ENCODE measurements around a stretch of chr1.

DNA sequence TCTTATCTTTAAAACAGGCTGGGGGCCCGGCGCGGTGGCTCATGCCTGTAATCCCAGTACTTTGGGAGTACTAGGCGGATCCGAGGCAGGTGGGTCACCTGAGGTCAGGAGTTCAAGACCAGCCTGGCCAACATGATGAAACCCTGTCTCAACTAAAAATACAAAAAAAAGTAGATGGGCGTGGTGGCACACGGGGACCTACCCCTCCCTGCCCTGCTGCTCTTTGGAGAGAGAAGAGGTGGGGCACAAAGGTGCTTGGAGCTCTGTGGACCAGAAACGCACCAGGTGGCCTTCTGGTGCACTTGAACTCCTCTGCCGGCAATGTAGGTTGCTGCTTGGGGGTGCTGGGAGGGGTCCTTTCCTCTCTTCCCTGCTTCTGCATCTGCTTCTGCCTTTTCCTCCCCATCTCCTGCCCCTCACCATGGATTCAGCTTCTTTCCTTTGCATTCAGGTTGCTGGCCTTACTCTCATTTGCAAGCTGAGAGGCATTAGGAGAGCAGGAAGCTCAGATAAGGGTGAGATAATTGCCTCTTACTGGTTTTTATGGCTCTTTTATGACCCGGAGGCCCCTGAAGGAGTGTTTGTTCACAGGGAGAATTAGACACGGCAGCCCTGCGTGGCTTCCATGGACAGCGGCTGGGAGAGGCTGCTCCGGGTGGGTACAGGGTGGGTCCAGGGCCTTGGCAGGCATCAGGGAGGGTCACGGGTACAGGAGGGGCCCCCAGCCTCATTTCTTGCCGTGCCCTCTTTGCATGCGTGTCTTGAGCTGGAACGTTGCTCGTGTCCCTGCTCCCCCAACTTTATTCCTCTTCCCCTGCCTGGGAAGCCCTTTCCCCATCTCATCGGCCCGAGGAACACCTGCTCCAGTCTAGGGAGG lies 57.5 kb downstream of the ARHGEF10L start:
- PRO-cap: no peak

DNA sequence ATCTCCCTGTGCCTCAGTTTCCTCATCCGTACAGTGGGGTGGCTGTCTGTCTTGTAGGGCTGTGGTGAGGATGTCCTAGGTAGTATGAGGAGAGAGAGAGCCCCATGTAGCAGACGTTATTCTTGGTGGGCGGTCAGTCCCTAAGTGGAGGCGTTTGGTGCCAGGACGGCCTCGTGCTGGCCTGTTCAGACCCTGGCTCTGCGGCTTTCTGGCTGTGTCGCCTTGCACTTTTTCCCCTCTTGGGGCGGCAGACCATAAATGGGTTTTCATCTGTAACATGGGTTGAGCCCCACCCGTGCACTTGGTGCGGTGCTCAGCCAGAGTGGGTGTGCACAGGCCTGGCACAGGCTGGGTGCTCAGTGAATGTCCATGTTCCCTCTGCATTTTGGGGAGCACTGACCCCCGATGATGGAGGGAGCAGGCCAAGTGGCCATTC lies 78.2 kb downstream of the ARHGEF10L start:
- PRO-cap: no peak

DNA sequence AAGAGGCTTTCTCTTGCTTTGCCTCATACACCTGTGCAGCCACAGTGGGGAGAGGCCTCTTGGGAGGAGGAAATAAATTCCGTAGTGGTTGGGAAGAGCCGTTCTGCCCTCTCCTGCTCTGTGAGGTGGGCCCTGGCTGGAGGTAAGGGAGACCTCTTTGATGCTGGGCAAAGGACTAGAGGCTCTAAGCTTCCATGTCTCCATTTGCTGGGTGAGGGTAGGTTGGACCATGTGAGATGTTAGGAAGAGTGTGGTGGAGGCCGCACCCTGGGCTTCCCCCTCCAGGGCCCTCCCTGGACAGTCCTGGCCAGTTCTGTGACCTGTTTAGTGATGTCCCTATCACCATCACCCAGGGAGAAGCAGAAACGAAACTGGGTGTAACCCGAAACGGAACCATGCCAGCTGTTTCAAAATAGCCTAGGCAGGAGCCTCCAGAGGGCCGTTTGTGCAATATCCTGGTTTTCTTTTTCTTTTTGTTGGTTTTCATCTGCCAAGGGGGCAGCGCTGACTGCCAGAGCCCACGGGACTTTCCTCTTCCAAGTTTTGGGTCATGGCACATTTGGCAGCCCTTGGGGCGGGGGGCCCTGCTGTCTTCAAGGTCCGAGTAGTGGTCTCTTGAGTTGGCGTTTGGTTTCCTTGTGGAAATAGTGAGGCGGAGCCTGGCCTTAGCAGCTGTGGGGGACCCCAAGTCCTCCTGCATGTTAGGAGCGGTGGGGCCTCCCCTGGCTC lies 90.5 kb downstream of the ARHGEF10L start:
- PRO-cap: no peak

DNA sequence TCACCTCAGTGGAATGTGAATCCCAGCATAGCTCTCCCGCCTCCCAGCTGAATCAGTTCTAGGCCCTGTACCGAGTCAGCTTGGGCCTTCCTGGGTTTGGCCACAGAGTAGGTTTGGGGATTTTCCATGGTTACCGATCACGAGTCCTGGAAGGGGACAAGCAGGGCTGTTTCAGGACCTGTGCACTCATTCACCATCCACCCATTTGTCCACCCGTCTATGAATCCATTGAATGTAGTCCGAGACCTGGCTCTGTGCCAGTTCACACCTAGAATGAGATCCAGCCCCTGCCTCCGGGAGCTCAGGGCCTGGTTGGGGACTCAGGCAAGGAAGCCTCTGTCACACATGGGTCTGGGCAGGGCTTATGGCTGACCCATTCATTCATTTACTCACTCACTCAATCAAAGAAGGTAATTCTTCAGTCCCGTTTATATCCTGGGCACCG lies 94.2 kb downstream of the ARHGEF10L start:
- PRO-cap: no peak

DNA sequence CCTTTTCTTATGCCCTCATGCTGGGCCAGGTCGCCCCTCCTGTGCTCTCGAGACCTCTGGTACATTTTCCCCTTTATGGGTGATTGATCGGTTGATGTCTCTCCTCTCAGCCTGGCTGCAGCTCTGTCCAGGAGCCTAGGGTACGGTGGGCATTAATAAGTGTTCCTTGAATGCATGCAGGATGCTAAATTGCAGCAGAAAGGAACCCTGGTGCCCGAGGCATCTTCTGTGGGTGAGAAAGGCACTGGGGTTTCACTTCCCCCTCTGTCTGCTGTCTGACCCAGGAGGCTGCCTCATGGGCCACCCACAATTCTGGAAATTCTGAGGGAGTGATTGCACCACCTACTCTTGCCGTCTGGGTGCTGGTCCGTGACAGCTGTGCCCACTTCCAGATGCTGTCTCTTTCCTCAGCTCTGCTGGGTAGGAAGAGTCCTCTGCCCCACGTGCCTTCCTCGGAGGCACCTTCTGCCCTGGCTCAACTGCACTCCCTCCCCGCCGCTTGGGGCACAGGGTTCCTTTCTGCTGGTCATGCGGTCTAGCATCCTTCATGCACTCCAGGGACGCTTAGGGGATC lies 96.2 kb downstream of the ARHGEF10L start:
- PRO-cap: no peak

GRCh38 chr1:17646771-17647491 lies 107.4 kb downstream of the ARHGEF10L start:
- PRO-cap: no peak

GRCh38 chr1:17682408-17682729 lies 72.8 kb upstream of the ACTL8 start:
- PRO-cap: no peak

DNA sequence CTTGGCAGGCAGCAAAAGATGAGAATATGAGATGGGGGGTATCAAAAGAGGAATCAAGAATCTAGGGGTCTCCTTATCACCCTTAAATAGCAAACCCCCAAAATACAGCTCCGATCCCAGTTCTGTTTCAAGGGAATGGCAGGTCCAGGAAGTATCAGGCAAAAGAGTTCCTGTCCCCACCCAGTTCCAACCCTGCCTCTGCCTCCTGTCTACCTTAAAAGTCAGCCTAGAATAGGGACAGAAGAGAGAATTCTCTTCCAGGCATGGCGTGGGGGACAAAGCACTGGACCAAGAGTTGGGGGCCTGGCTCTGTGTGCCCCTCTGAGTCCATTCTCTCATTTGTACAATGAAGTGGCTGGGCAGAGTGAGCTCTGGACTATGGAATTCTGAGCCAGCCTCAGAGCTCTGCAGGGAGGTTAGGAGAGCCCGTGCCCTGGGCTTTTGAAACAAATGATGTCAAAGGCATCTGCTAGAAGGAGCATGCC lies 12.5 kb upstream of the ALDH4A1 start:
- PRO-cap: no peak

DNA sequence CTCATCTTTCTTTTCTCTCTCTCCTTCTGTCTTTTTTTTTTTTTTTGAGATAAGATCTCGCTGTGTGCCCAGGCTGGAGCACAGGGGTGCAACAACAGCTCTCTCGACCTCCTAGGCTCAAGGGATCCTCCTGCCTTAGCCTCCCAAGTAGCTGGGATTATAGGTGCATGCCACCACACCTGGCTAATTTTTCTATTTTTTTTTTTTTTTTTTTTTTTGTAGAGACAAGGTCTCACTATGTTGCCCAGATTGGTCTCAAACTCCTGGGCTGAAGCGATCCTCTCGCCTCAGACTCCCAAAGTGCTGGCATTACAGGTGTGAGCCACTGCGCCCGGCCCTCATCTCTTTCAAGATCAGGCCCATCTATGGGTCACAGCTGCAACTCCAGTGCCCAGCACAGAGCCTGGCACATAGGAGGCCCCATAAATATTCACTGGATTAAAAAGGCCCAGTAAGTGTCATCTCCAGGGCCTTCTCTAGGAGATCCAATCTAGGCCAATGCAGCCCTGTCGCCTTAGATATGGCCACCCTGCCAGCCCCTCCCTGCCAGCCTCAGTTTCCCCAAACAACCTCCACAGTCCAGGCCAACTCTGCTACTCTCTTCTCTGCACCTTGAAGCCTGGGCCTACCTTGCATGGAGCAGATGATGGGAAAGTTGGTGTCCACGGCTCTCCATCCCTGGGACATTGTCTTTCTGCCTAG lies 20.7 kb downstream of the IFFO2 start:
- PRO-cap: no peak

DNA sequence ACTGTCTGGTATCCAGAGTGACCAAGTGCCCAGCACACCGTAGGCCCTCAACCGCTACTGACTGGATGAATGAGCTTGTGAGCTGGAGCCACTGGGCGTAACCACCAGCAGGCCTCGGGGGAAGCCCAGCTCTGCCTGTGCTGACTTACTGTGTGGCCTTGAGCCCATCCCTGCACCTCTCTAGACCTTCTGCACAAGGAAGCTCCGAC lies 18.1 kb downstream of the IFFO2 start:
- PRO-cap: bidirectional peak, plus-strand start at position 148 of the sequence, minus-strand start at position 59 of the sequence

DNA sequence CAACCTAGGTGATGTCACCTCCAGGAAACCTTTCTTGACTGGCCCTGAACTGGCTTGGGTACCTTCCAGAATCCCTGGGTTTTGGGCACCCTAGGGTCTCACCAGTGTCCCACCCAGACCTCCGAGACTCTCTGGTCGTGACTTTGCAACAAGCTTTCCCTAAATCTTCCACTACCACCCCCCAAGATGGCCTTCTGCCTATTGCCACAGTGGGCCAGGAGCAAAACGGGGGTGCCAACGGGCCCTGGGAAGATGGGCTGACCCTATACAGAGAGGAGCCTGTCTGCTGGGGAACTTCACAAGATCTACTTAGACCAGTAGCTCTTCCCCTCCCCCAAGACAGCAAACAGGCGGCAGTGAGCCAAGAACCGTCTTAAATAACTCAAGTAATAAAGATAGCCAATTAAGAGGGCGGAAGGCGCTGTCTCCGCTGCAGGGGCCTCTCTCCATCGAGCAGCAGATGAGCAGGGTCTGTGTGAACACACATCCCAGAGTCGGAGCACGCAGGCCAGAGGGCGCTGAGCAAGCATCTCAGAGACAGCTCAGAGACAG lies 11.3 kb downstream of the IFFO2 start:
- PRO-cap: no peak

DNA sequence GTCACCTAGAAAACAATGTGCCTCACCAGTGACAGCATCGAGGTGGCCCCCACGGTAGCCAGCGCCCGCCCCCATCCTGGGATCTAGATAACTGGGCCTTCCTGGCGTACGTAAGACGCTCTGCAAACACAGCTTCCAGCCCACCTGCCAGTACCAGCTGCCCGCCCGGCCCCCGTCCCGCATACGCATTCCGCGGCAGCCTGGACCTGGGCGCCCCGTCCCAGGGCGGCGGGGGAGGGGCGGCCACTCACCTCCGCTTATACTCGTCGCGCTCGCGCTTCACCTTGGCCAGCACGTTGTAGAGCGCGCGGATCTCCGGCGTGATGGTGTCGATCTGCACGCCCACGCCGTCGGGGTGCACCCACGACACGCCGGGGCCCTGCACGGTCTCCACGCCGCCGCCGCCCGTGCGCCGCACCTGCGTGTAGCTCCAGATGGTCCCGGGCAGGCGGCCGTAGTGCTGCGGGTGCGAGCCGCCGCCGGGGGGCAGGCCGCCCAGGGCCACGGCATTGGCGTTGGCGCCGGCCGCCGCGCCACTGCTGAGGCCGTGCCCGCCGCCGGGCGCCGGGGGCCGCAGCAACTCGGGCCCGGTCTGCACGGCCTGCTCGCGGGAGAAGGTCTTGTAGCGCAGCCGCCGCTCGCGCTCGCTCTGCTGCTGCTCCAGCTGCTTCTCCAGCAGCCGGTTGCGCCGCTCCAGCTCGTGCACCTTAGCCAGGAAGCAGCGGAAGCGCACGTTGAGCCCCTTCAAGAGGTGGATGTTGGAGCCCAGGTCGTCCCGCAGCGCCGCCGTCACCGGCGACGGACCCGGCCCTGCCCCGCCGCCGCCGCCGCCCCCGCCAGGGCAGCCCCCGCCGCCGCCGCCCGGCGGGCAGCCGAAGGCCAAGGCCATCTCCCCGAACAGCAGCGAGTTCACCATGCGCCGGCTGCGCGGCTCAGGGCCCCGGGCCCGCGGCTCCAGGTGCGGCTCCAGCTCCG lies 772 bp downstream of the IFFO2 start:
- PRO-cap: unidirectional peak, plus-strand start at position 182 of the sequence; bidirectional peak, plus-strand start at position 509 of the sequence, minus-strand start at position 459 of the sequence

DNA sequence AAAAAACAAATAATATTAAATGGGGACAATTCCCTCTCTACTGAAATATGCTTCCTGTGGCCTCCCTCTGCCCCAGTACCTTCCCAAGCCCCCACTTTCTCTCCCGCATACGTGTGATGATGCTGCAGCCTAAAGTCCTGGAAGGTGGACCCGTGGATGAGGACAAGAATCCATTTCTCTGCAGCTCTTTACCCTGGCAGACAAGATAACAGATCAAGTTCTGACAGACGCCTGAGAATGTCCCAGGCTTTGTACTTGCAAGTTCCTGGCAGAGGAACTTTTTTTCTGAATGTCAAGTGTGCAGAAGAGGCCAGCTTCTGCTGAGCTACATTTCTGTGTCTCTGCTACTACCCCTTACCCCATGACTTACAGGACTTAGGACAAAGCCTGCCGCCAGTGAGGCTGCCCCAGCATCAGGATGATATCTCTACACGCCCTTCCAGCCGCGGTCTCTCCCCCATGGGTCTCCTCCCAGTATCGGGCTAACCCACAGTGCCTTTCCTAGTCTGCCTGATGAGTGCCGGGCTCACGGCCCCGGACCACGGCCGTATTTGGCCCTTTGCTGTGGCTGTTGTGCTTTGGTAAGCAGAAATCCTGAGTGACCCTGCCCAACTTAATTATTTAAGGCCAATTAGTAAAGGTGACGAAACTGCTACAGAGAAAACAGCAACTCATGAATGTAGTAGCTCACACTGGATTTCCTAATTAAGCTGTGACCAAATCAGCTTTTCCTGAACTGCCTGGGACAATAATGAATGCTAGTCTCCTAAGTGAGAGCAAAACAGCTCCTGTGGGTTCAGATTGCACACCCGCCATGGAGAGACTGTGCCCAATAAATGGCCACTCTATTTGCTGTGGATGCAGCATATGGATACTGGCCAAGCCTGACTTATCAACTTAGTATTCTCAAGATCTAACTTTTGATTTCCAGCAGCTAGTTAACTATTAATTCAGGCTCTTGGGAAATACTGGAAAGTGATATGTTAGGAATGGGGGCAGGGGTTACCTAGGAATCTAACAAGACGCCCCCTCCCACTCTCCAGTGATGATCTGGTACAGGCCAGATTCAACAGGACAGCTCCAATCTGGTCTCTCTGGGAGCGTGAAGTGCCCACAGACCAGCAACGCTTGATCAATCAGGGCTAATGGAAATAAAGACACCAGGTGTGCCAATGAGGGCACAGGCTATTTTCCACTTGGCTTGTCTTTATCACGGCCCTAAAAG lies 123.2 kb upstream of the IFFO2 start:
- PRO-cap: no peak

- PRO-cap: no peak
Observed at GRCh38 chr1:19082817-19083655, 126.6 kb upstream of the IFFO2 start.

GRCh38 chr1:19089485-19090009 lies 120.5 kb downstream of the UBR4 start:
- PRO-cap: no peak

DNA sequence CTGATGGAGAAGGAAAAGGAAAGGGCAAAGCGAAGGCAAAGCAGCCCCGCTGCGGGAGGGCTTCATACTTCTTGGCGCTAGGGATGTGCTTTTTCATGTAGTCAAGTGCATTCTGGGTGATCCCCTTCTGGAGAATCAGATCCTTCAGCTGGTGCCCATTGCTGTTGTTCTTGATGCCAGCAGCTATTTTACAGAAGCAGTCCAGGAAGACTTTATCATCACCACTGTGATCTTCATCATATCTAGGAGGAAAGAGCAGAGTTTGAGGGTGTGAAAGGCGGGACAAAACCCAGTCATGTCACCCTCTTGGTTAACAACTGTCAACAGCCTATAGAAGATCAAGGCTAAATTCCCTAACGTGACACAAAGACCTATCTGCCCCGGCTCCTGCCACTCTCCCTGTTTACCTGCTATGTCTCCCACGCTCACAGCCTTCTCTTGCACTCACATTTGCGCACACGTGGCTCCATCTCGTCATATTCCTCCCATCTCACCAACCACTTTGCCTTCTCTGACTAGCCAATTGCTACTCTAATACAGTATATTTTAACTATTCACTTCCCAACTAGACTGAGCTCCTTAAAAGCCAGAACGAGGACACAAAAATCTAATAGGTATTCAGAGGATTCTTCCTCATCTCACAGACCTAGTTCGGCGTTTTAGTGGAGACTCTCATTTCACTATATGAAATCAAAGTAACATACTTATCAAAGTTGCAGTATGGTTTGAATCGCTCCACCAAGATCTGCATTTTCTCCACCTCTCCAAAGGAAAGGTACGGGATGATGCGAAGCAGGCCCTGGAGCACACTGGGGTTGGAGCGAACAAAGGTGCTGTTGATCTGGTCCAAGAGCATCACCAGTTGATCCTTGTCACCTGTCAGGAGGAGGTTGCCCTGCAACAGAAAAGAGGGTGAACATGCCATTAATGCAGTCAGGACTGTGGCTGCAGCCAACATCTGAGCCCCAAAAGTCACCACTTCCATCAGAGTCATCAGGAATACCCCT lies 116.5 kb downstream of the UBR4 start:
- PRO-cap: no peak

DNA sequence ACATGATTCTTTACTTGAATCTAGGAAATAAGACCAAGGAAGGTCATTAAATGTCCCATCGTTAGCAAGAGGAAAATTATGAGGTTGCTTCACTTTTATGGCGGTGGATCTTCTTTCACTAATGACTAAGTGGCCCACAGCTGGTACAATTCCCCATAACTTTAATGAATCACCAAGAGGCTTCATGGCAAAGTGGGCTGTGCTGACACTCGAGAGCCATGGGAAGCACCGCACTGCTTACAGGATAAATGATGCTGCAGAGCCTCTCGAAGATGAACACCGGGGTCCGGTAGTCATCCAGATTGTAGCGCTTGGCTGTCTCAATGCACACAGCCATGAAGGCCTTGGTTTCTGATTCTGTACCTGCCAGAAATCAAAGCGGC lies 108.8 kb downstream of the UBR4 start:
- PRO-cap: no peak

DNA sequence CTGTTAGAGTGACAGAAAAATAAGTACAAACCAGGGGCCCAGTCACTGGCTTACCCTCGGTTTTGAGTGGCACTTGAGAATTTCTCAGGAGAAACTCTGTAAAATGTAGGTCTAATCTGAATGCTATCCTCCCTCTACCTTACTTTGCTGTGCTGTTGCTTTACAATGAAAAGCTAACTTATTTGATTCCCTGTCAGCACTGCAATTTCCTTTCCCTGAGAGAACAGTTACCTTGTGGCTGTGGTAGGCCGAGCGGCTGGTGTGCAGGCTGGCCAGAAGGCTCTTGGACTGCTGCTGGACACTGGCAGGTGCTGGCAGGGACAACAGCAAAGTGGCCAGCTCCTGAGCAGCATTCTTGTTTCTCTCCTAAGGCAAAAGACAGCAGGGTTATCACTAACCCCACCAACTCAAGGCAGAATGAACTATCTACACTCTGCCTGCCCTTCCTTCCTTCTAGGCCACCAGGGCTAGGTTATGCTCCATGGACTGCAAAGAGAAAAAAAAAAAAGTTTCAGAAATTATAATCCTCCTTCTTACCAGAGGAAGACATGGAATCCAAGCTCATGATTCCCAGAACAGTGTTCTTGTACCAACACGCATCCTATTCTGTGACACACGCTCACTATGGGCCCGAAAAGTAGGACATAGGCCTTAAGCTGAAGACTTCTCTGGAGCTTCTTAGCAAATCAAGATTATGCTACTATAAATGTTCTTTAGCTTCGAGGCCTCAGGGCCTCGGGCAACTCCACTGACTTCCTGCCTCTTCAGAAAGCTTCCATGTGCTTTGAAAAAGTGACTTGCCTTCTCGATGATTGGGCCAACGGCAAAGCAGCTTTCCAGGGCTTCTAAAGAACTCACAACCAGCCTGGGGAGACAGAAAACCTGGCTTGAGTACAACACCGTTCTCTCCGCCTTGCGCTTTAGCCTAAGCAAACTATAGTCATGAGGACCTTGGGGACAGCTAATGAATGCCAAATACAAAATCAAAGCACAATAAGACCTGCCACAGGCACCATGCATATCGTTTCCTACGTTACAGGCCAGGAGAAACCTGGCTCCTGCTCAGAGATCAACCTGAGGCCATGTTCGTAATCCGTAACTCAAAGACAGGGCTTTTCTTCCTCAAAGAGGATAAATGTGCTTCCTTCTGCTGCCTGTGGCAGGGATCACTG lies 61.9 kb downstream of the UBR4 start:
- PRO-cap: no peak

DNA sequence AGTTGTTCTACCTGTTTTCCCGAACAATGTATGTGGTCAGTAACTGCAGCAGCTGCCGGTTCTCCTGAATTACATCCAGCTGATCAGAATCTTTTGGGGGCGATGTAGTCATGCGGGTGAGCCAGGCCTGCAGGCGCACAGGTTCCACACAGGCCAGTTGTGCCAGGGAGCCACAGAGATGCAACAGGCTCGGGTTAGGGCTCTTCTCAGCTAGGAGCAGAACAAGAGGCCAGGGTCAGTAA lies 45.4 kb downstream of the UBR4 start:
- PRO-cap: no peak

DNA sequence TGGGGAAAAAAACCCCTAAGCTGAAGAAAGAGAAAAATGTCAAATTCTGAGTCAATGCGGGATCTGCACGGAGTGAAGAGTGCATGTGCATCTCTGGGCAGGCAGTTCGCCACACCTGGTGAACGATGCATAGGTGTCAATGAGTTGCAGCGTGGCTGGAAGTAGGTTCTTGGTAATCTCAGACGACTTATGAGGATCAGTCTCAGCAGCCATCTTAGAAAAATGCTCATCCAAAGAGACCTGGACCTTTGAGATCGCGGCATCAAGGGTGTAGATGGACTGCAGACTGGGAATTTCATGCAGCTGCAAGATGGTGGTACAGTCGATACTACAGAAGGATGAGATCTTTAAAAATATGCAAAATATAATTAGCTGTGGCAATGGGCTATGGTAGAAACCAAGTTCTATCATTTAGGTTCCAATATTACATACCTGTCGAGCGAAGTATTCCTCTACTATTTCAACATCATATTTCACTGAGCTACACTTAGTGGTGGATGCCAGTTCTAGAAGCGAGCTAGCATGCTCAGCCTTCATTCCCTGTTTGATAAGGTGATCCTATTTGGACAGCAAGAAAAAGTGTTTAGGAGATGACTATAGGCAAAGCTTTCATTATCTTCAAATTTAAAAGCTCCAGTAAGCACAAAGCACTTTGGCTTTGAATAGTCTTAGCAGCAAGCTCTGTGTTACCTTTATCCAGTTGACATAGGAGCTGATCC lies 37.2 kb downstream of the UBR4 start:
- PRO-cap: no peak